Epithelial cell of alveolus of lung (primary cell): ENCODE measurements around the gene HCAR1.

DNA sequence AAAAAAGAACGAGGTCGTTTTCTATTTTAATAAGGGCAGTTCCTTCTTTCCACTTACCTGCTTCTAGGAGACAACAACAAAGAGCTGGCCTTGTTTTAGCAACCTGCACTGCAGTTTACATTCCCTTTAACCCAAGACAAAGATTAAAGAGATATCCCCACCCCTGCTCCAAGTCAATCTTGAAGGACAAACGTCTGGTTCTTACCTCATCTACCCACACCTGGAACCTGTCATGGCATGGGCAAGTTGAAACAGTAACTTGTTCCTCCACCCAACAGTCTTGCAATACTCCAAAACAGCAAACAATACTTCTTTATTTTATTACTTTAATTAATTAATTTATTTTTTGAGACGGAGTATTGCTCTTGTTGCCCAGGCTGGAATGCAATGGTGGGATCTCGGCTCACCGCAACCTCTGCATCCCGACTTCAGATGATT lies 32.7 kb downstream of the ZCCHC8 start:
- RAMPAGE, long total RNA = no peak
- RRBS = no CpG with 5 or more reads among the region's 7 CpGs

DNA sequence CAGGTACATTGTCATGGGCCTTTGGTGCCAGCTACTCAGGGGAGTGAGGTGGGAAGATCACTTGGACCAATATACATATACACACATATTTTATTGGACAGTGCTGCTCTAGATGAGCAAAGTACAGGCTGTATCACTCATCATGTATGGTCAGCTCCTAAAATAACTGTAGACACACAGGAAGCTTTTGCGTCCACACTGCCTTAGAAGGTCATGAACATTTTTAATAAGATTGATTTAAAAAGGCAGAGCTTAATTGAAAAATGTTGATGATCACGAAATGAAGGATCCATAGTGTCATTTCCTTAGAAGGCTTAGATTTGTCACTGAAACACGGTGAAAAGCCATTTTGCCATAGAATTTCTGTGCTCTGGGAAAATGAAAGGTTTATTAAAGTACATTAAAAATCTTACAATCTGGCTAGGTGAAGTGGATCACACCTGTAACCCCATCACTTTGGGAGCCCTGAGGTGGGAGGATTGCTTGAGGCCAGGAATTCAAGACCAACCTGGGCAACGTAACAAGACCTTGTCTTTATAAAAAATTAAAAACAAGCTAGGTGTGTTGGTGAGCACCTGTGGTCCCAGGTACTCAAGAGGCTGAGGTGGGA lies 2.8 kb upstream of the ZCCHC8 start:
- RAMPAGE, long total RNA = no peak
- RRBS = no CpG with 5 or more reads among the region's 4 CpGs

GRCh38 chr12:122504985-122506021 lies 4.6 kb upstream of the ZCCHC8 start:
- RAMPAGE, long total RNA = no peak
- RRBS = no CpG with 5 or more reads among the region's 10 CpGs

DNA sequence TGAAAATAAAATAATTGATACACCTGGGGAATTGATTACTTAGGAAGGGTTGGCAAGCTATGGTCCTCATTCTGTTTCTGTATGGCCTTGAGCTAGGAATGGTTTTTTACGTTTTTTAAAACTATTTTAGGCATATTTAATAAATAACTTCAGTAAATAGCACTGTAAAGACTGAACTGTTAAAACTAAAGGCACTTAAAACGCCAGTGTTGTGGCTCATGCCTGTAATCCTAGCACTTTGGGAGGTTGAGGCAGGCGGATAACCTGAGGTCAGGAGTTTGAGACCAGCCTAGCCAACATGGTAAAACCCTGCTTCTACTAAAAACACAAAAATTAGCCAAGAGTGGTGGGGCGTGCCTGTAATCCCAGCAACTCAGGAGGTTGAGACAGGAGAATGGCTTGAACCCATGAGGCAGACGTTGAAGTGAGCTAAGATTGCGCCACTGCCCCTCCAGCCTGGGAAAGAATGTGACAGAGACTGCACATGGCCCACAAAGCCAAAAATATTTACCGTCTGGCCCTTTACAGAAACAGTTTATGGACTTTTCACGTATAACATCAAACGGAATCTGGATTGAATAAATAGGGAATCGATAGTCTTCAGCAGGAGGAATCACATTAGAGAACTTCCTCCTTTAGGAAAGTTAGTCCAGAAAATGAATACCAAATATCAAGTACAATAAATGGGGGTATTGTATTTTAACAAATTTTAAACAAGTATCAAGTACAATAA lies 3.5 kb downstream of the RSRC2 start:
- RAMPAGE, long total RNA = no peak
- RRBS = no CpG with 5 or more reads among the region's 10 CpGs

DNA sequence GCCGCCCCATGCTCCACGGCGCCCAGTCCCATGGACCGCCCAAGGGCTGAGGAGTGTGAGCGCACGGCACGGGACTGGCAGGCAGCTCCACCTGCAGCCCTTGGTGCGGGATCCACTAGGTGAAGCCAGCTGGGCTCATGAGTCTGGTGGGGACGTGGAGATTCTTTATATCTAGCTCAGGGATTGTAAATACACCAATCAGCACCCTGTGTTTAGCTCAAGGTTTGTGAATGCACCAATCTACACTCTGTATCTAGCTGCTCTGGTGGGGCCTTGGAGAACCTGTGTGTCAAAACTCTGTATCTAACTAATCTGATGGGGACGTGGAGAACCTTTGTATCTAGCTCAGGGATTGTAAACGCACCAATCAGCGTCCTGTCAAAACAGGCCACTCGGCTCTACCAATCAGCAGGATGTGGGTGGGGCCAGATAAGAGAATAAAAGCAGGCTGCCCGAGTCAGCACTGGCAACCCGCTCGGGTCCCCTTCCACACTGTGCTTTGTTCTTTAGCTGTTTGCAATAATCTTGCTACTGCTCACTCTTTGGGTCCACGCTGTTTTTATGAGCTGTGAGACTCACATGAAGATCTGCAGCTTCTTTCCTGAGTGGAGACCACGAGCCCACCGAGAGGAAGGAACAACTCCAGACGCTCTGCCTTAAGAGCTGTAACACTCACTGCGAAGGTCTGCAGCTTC lies 65.4 kb downstream of the KNTC1 start:
- RAMPAGE, long total RNA = no peak
- RRBS = no CpG with 5 or more reads among the region's 21 CpGs

- RAMPAGE, long total RNA = no peak
- RRBS = no CpG with 5 or more reads among the region's 8 CpGs
Observed at GRCh38 chr12:122659578-122660033, 43.6 kb downstream of the HCAR2 start.

- RAMPAGE, long total RNA = no peak
- RRBS = no CpG with 5 or more reads among the region's 5 CpGs
Observed at GRCh38 chr12:122725888-122726568, 4.6 kb downstream of the HCAR1 start.

- RAMPAGE, long total RNA = no peak
- RRBS = no CpG with 5 or more reads among the region's 39 CpGs
Observed at GRCh38 chr12:122730274-122731471, at the start of gene HCAR1. Gene HCAR1, minus strand, starts transcription at chr12:122730844.

- RAMPAGE, long total RNA = no peak
- RRBS = no CpG with 5 or more reads among the region's 6 CpGs
Observed at GRCh38 chr12:122851835-122852303, 16.6 kb downstream of the HIP1R start.

GRCh38 chr12:122861923-122862645 lies 26.8 kb downstream of the HIP1R start:
- RAMPAGE, long total RNA = no peak
- RRBS = 57% methylated on average over 7 of the region's 23 CpGs

- RAMPAGE, long total RNA = no peak
- RRBS = no CpG with 5 or more reads among the region's 10 CpGs
Observed at GRCh38 chr12:122934473-122935303, 31.6 kb downstream of the ABCB9 start.

DNA sequence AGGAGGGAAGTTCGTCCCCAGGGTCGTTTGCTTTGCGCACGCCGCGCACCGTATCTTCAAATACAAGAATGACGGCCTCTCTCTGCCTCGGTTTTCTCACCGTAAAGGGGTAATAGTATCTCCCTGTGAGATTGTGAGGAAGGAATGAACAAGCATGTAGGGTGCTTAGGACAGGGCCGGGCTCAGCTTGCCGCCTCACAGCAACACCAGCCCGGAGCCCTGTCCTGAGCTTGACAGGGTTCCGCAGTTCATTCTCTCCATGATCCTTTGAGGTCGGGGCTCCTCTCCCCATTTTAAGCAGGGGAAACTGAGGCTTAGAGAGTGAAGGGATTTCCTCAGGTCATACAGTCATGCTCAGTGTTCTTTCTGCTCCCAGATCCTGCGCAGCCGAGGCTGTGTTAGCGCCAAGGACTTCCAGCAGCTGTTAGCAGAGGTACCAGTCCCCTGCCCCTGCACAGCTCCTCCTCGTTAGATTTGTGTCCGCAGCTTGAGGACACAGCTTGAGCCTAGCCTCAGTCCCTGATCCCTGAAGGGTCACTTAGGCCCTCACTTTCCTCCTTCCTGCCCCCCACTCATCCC lies 480 bp downstream of the OGFOD2 start:
- RAMPAGE, long total RNA = no peak
- RRBS = no CpG with 5 or more reads among the region's 20 CpGs

- RAMPAGE, long total RNA = no peak
- RRBS = 7% methylated on average over 5 of the region's 31 CpGs
Observed at GRCh38 chr12:122984180-122985215, 4.0 kb downstream of the ARL6IP4 start.

GRCh38 chr12:123104907-123105950 lies 45.7 kb downstream of the PITPNM2 start:
- RAMPAGE, long total RNA = no peak
- RRBS = no CpG with 5 or more reads among the region's 19 CpGs

GRCh38 chr12:123106857-123107429 lies 43.9 kb downstream of the PITPNM2 start:
- RAMPAGE, long total RNA = no peak
- RRBS = no CpG with 5 or more reads among the region's 8 CpGs

DNA sequence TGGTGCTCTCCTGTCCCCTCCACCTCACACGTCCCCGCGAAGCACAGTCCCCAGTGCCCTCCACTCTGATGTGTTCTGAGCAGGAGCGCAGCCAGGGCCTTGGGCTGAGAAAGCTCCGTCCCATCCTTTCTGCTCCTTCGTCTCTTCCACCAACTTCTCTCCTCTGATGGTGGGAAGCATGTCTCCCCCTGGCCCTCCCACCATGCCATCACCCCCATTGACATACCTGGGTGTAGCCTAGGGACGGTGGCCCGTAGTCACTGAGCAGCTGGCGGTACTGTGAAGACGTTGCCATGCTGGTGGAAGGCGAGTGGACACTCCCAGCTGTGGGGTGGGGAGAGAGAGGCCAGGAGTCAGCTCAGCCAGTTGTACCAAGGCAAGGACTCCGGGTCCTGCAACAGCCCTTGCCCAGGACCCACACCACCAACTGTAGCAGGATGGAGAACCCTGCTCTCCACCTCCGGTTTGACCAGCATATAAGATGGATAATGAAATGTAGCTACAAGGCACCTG lies 4.6 kb downstream of the CDK2AP1 start:
- RAMPAGE, long total RNA = start-site peak on the minus strand centred at position 271 of the sequence, 78 bp wide, 59 and 32 reads in 2 replicates
- RRBS = 84% methylated on average over 2 of the region's 13 CpGs

DNA sequence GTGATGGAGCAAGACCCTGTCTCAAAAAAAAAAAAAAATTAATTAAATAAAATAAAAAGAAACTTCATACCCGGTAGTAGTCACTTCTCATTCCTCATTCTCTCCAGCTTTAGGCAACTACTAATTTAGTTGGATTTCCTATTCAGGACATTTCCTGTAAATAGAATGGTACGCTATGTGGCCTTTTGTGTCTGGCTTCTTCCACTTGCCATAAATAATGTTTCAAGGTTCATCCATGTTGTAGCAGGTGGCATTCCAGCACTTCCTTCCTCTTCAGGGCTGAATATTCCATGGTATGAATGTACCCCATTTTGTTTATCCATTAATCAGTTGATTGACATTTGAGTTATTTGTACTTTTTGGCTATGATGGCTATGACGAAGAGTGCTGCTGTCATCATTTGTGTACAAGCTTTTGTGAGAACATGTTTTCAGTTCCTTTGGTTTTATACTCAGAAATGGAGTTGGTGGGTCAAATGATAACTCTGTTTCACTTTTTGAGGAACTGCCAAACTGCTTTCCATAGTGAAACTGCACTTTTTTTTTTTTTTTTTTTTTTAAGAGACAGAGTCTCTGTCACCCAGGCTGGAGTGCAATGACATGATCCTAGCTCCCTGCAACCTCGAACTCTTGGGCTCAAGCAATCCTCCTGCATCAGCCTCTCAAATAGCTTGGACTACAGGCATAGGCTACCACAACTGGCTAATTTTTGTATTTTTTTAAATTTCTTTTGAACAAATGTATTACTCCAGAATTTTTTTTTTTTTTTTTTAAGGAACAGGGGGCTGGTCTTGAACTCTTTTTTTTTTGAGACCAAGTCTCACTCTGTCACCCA lies 6.6 kb upstream of the CDK2AP1 start:
- RAMPAGE, long total RNA = no peak
- RRBS = no CpG with 5 or more reads among the region's 4 CpGs

- RAMPAGE, long total RNA = no peak
- RRBS = no CpG with 5 or more reads among the region's 11 CpGs
Observed at GRCh38 chr12:123291896-123292517, 20.4 kb upstream of the CDK2AP1 start.

DNA sequence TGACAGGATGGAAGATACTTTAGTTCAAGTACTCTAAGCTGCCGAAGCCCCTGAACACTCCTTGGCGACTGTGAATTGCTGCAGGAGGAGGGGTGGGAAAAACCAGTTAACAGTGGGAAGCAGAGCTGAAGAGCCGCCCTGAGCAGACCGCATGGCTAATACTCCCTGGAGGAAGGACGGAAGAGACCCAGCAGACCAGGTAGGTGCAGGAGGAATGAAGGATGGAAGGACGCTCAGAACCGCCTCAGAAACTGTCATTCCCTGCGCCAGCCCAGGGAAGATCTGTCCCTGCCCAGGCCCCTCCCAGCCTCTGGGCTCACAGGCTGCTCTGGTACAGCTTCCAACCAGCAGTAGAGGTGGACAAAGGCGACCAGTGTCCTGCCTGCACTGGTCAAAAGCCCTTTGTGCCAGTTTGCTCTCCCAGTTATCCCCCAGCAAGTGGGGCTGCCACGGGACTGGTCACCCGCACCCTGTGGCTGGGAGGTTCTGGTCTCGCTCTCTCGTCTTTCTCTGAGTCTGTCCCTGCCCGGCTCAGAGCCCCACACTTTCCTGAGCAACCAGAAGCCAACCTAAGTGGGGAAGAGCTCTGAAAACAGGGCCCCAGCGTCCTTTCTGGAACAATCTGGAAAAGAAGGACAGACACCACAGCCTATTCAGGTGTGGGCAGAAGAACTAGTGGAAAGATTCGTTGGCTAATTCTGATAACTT lies 21.5 kb downstream of the SNRNP35 start:
- RAMPAGE, long total RNA = no peak
- RRBS = no CpG with 5 or more reads among the region's 16 CpGs

- RAMPAGE, long total RNA = no peak
- RRBS = no CpG with 5 or more reads among the region's 10 CpGs
Observed at GRCh38 chr12:123513423-123513622, 20.2 kb downstream of the RILPL1 start.